Colon Carcinoma Metastatic in the Lung (tissue), 2 donors: ENCODE measurements around a stretch of chr12.

DNA sequence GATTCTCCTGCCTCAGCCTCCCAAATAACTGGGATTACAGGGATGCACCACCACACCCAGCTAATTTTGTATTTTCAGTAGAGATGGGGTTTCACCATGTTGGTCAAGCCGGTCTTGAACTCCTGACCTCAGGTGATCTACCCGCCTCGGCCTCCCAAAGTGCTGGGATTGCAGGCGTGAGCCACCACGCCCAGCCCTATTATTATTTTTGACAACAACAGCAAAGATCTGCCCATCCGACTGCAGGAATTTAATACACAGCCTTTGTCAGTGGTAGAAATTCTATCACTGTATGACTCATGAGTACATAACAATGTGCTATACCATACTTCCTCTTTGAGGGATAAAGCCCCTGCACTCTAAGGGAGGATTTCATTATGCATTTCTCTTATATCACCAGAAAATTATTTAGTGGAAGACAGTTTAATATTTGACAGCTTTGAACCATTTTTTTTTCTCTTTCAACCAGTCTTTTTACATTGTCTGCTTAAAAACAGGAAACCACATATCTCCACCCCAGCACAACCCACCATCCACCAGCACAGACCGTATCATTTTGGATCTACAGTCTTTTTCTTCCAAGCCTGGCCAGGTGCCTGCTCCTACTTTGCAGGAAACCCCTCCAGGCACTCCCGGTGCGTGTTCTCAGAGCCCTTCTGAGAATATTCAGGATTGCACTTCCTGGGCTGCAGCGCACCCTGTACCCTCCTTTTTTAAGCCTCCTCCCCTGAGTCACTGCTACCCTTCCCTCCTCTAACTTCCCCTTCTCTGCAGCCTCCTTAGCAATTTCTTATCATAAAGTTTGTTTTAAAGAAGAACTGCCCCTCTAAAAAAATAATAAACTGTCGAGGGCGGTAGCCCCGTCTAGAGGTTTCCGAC is 555 bp downstream of the ARHGDIB start:
- PRO-cap, 2 experiments = peak in 1 of 2 experiments; most common plus-strand start position 567 of the sequence (in 1); most common minus-strand start position 252 of the sequence (in 1)

- PRO-cap, 2 experiments = no peak in any of the 2 experiments
These were observed 838 bp upstream of the ARHGDIB start for GRCh38 chr12:14962180-14962698.

DNA sequence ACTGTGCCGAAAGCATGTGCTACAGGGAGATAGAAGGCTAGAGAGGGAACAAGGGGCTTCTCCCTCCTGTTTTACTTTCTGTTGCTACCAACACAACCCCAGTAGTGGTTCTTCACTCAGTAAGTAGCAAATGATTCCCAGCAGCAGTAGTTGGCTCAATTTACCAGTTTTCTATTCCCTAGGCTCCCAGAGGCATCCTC is 170.3 kb downstream of the EPS8 start:
- PRO-cap, 2 experiments = no peak in any of the 2 experiments

DNA sequence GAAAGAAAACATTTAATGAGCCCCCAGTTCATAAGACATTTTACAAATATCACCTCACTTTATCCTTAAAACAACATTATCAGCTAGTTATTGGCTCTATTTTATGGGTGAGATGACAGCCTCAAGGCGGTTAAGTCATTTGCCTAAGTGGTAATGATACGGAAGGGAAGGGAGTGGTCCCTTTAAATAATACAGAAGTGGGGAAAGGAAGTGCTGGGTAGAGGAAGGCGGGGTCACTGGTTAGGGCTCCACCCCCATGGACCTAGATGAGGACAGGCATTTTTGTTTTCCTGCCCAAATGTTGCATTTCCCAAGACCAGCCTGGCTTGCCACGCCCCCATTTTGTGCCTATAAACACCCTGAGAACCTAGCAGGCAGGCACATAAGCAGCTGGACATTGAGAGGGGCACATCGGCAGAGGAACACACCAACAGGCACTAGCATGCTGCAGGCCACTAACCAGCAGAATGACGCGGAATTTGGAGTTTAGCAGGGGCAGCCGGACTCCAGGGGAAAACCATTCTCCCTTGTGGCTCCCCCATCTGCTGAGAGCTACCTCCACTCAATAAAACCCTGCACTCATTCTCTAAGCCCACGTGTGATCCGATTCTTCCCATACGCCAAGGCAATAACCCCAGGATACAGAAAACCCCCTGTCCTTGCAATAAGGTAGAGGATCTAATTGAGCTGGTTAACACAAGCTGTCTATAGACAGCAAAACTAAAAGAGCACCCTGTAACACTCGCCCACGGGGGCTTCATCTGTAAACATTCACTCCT is 100.8 kb downstream of the EPS8 start:
- PRO-cap, 2 experiments = peak in 2 of 2 experiments; most common plus-strand start position 397 of the sequence (in 2)

- PRO-cap, 2 experiments = no peak in any of the 2 experiments
These were observed 68.4 kb downstream of the EPS8 start for GRCh38 chr12:15720598-15721418.

- PRO-cap, 2 experiments = peak in 1 of 2 experiments; most common minus-strand start chr12:15788591 (in 1)
These were observed 980 bp downstream of the EPS8 start for GRCh38 chr12:15788149-15788666.

- PRO-cap, 2 experiments = peak in 2 of 2 experiments; most common plus-strand start chr12:15788741 (in 1)
These were observed 592 bp downstream of the EPS8 start for GRCh38 chr12:15788667-15788925.

DNA sequence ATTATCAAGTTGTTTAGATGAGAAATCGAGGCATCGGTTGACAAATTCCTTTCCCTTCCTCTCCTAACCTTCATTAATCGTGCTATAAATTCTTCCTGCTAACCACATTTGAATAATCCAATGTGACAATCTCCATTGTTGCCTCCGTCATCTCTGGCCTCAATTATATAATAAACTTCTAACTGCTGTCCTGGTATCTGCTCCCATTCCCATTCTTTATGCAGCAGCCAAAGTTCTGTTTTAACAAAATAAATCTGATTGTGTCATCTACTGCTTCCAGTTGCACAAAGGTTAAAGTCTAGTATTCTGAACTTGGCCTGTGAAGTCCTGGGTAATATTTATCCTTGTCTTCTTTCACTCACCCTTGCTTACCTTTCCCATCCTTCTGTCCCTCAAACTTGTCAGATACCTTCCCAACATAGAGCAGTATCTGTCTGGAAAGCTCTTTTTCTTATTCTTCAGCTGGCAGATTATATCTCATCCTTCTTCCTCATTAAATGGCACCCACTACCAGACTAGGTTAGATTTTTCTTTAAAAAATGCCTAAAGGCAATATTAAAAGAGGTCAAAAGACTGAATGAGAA is 19.4 kb upstream of the STRAP start:
- PRO-cap, 2 experiments = no peak in any of the 2 experiments

- PRO-cap, 2 experiments = no peak in any of the 2 experiments
These were observed 102.4 kb downstream of the DERA start for GRCh38 chr12:16013282-16014087.

DNA sequence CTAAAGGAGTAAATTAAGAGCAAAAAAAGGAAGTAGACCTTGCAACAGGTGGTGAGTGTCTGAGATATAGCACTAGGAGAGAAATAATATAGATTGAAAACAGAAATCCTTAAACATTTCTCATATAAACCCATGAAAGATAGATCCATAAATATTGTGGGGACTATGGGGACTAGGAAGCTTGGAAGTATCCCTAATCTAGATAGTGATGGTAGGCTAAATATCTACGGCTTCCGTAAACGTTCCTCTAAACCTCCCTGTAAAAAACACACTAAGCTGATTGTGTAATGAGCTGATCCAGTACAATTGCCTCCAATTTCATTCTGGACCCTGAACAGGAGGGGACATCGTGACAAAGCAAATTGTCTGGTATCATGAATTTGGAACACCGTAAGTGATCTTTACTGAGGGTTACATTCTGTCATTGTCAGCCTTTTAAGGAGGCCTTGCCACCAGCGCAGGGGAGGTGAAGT is 614 bp upstream of the MGST1 start:
- PRO-cap, 2 experiments = no peak in any of the 2 experiments

- PRO-cap, 2 experiments = no peak in any of the 2 experiments
These were observed 742 bp downstream of the MGST1 start for GRCh38 chr12:16348304-16348469.

DNA sequence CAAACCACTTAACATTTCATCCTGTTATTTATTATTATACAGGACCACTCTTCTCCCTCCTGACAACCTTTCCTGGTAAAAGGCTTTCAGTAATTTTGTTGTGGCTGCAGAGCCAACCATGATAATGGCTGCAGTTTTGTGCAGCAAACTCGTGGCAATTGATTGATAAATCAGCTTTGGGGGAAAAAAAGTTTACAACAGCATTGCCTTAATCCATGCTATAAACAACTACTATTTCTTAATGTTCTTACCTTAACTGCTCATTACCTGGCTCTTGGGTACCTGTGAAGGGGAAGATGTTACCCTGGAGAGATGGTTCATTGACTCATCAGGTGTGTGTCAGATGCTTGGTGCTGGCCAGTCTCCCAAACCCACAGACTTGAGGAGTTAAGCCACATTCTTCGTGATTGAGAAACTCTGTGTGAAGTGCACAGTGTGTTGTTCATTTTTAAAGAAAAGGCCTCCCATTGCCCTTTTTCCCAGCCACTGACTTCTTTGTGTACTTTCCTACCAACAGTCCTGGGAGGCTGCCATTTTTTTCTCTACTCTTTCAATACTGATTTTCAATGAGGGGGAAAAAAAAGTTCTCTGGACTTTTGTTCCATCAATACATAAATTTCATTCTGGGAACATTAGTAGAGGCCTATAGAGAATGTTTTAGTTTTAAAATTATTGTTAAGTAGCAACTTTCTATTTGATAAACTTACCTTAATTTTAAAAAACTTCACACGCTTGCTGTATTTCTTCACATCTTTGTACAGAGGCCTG is 3.2 kb downstream of the MGST1 start:
- PRO-cap, 2 experiments = no peak in any of the 2 experiments

DNA sequence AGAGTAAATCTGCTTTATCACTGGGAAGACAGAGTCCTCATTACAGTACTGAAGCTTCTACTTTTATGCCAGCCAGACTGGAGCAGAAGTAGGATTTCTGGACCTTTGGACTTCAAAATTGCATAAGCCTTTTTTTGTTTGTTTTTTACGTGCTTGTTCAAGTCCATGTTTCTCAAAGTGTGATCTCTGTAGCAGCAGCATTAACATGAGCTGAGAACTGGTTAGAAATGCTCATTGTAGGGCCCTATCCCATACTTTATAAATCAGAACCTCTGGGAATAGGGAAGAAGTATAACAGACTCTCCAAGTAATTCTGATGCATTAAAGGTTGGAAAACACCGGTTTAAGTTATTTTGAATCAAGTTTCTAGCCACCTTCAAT is 112.8 kb downstream of the LMO3 start:
- PRO-cap, 2 experiments = no peak in any of the 2 experiments

DNA sequence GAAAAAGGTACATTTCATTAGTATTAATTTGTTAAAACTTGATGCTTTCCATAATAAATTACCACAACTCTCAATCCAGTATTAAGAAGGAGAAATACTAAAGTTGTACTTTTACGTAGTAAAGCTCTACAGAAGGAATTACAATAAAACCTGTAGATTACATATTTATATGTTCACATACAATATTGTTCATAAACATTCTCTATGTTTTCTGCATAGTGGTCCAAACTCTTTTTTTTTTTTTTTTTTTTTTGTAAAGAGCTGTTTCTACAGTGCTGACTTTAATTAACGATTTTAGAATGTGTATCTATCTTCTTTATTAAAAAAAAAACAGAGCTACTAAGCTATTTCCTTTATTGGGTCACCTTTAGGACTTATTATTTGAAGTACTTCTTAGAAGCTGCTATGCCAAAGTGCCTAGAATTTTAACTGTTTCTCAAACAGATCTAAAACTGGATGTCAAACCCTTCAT is 33.8 kb downstream of the LMO3 start:
- PRO-cap, 2 experiments = no peak in any of the 2 experiments

GRCh38 chr12:16573458-16574217 is 32.3 kb downstream of the LMO3 start:
- PRO-cap, 2 experiments = peak in 1 of 2 experiments; most common plus-strand start chr12:16573961 (in 1)

DNA sequence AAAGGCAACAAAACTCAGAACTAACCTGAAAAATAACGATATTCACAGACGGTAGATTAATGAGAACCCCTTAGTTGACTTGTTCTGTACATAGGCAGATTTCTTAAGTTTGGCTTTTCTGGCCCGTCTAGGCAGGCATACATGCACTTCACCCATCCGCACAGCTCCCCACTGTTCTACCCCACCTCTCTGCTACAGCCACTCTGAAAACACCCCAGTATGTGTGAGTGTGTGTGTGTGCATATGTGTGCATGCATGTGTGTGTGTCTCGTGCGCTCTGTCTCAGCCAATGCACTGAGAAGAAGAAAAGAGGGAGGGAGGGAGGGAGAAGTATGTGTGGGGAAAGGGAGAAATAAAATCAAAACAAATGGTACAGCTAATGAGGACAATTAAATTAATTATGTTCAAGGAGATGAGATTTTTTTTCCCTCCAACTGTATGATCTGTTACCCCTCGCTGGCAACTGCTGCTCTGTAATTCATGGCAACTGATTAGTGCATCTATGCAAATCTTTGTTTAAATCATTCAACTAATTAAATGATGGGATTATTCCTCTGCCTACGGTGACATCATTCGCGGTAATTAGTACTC is 2.0 kb upstream of the LMO3 start:
- PRO-cap, 2 experiments = peak in 1 of 2 experiments; most common minus-strand start position 194 of the sequence (in 1)

DNA sequence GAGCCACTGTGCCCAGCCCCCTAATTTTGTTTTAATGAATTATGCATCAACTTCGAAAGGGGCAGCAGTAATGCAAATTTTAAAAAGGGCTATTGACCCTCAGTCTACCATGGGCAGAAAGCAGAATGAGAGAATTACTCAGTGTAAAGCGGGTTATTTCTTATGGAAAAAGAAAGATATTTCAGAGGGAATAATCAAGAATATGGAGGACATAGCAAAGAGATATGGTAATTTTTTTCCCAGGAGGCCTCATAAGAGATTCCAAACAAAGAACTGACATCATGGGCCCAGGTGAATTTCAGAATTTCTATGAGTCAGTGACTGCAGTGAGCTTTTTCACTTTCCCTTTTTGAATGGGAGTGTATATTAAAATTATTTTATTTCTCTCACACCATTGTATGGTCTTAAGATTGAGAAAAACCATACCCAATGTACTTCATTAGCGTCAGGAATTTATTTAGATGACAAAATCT is 675.2 kb upstream of the LMO3 start:
- PRO-cap, 2 experiments = no peak in any of the 2 experiments

DNA sequence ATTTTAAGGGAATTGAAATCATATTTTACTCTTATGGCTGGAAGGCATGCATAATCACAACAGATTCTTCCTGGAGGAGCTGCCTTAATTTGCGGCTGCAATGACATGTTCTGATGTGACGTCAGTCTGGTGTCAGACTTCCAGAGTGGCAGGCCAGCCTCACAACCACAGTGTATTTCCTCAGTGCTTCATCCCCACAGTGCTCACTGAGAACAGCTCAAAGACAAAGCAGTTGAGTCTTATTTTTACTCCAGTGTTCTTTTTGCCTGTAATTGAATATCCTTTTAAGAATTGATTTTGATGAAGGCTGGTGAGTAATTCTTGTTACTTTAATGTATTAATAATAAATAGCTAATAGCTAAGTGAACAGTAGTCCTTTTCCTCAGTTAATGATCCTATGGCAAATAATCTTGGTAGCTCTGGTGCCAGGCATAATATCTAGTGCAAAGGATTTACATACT is 107.2 kb downstream of the PLEKHA5 start:
- PRO-cap, 2 experiments = no peak in any of the 2 experiments

DNA sequence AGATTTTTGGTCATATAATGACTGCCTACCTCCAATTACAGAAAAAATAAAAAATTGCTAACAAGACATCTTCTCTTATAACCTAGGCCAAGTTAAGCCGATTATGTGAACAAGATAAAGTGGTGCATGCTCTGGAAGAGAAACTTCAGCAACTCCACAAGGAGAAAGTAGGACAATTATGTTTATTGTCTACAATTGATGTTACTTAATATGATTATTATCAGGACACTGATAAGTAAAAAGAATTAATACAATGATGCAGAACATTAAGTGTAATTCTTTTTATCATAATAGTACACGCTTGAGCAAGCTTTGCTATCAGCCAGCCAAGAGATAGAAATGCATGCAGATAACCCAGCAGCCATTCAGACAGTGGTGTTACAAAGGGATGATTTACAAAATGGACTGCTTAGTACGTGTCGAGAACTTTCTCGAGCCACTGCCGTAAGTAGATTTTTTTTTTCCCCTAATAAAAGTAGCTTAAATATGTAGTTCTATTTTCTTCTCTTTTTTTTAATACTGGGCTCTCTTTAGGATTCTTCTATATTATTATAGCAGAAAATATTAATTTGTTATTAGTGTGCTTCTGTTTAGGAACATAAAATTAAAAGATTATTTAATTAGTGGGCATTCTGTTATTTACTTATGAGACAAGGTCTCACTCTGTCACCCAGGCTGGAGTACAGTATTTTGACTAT is 116.9 kb upstream of the AEBP2 start:
- PRO-cap, 2 experiments = no peak in any of the 2 experiments

- PRO-cap, 2 experiments = no peak in any of the 2 experiments
These were observed 23.2 kb downstream of the AEBP2 start for GRCh38 chr12:19462459-19462932.